ReNcell CX (cell line): Measurements from ENCODE around the gene LRRC32.

- PRO-cap, result no peak
Measured at GRCh38 chr11:76083779-76084212, 122.5 kb downstream of the WNT11 start.

DNA sequence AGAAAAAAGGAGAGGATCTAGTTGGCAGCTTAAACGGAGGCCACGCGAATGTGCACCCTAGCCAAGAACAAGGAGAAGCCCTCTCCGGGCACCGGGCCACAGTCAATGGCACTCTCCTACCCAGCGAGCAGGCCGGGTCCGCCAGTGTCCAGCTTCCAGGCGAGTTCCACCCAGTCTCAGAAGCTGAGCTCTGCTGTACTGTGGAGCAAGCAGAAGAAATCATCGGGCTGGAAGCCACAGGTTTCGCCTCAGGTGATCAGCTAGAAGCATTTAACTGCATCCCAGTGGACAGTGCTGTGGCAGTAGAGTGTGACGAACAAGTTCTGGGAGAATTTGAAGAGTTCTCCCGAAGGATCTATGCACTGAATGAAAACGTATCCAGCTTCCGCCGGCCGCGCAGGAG is 65.3 kb downstream of the WNT11 start:
- PRO-cap, result no peak

GRCh38 chr11:76186766-76187386 is 19.4 kb downstream of the WNT11 start:
- PRO-cap, result no peak

DNA sequence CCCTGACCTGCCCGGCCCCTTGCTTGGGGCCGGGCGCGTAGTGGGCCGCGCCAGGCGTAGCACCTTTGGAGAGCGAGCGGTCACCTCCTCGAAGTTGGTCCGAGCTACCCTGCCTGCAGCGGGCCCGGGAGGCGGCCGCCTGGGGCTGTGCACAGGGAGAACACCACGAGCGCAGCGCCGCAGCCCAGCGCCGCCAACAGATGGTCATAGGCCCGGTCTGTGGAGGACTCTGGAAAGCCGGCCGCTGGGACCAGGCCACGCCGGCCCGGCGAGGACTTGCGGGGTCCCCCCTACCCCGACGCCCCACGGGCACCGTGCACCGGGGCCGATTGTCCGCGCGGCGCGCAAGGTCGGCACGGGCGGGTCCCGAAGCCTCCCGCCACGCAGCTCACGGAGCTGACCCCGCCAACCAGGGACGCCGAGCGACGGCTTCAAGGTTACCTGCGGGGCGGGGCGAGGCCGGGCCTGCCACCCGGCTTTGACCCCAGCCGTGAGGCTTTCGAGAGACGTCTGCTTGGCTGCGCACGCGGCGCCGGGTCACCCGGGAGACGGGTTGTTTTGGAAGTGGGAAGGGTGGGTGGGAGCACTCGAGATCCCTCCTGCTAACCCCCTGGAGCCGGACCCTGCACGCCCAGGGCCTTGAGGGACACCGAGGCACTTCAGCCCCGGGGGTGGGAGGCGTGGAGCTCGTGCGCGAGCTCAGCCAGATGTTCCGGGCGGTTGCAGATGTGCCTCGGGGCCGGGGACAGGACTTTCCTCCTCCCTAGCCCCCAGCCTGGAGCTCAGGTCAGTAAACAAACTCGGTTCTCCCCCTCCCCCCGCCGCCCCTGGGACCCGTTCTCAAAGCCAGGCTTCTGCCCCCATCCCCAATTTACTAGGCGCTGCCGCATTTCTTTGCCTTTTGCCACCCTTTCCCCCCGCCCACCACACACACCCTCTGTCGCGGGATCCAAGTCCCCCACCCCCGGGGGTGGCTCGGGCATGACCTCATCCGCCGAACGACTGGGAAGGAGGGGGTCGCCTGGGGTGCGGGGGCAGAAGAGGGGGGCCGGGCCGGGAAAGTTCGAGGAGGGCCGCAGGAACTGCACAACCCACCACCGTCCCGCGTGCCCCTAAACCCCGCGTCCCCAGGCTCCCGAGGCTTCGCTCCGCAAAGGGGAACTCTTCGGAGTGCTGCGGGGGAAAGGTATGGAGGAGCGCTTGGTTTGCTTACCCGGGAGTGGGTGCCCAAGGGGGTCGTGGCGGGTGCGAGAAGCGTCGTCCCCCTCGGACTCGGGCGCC is 3.3 kb upstream of the WNT11 start:
- PRO-cap, result no peak

- PRO-cap, result no peak
Measured at GRCh38 chr11:76225059-76225853, 19.0 kb upstream of the WNT11 start.

DNA sequence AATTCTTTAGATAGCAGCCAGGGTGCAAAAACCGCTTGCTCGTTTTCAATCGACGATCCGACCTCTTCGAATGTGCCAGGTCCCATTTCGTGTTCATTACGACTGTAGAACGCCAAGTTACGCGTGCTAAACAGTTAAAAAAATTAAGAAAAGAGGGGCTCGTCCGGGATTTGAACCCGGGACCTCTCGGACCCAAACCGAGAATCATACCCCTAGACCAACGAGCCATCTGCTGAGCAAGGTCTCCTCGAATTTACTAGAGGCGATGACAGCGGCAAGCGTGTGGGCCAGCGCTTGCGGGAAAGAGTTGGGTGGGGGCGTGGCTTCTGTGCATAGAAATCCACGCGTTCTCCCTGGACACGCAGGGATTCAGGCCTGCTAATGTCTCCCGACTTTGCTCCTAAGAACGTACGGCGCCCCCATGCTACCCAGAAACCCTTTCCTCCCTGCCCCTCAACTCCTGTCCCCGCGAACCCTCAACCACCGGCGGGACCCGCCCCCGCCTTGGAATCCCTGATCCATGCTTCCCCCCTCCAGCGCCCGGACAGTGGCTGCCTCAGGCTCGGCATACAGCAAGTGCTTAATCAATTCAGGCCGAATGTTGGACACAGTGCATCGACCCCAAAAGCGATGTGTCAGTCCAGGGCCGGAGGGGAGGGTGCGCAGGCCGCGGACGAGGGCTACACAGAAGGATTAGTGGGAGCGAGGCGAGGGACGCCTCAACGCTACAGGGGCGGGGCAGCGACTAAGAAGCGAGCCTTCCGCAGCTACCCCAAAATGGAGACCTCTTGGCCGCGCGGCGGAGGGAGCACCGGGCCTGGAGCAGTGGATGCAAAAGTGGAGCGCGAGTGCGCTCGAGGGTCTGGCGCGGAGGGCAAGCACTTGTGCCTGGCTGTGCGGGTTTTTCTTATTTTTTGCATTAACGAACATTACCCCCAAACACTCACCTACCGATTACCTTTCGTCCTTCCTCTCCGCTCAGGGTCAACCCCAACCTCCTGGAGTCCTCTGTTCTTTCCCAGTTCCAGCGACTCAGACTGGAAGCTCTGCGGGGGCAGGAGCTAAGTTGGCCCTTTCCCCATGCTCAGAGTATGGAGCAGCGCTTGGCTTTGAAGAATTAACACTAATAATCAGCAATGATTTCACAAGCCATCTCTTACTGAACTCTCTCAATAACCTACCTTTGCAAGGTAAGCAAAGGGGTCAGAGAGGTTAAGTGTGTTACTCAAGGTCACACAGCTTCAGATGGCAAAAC is 29.8 kb upstream of the WNT11 start:
- PRO-cap, result unidirectional peak, minus-strand start at position 225 of the sequence; bidirectional peak, plus-strand start at position 551 of the sequence, minus-strand start at position 549 of the sequence

GRCh38 chr11:76269034-76269841 is 62.9 kb upstream of the WNT11 start:
- PRO-cap, result no peak

DNA sequence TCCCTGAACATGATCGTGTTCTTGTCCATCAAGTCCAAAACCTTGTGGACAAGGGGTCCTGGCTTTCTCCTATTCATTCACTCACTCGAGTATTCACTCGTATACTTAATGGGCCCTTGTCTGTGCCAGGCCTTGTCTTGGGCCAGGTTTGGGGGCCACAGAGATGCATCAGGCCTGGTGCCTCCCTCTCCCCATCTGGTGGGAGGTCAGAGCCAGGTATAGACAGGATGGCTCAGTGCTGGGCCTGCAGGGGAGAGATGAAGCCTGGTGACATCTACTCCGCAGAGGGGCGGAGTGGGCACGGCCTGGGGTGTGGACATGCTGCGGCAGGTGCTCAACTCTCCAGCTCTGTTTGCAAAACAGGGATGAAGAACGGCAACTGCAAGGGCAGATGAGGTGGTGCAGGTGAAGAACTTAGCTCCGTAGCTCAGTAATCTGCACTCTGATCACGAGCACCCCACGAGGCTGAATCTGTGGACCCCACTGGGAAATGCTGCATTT is 78.6 kb downstream of the LRRC32 start:
- PRO-cap, result no peak

DNA sequence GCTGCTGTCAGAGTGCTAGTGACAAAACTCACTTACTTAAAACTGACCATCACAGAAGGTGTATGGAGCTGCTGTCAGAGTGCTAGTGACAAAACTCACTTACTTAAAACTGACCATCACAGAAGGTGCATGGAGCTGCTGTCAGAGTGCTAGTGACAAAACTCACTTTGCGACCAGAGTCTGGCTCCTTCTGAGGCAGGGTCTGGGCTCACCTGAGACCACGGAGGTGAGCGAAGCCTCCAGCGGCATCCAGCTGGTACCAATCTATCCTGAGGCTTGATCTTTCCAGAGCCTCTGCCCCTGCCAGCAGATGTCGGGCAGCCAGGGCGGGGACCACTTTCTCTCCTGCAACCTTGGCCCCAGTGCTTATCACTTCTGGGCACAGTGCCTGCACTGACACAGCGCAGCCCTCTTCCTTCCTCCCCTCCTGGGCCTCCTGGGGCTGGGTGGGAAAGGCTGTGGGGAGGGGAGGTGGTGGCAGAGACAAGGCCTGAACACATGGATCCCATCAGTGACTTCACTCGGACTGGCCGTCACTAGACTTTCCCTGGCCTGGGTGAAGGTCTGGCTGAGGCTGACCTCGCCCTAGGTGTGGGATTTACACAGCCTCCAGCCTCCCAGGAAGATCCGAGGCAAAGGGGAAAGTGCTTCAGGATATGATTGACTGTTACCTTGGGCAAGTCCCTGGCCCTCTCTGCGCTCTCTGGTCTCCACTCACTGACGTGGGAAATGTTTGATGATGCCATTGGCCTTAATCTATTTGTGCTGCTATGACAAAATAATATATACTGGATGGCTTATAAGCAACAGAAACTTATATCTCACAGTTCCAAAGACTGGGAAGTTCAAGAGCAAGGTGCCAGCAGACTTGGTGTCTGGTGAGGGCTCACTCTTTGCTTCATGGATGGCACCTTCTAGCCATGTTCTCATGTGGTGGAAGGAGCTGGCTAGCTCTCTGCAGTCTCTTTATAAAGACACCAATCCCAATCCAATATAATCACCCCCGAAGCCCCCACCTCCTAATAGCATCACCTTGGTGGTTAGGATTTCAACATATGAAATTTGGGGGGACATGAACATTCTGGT is 68.0 kb downstream of the LRRC32 start:
- PRO-cap, result no peak

DNA sequence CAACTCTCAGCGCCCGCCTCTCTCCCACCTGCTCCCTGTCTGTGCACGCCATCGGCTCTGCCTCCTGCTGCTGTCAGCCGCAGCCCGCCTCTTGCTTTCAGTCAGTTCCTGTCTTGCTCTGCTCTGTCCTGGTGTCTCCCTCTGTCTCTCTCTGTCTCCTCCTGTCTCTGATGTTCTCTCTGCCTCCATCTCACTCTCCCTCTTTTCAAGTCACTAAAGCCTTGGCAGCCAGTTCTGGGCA is 66.2 kb downstream of the LRRC32 start:
- PRO-cap, result no peak

- PRO-cap, result no peak
Measured at GRCh38 chr11:76629970-76630816, 40.4 kb downstream of the LRRC32 start.

DNA sequence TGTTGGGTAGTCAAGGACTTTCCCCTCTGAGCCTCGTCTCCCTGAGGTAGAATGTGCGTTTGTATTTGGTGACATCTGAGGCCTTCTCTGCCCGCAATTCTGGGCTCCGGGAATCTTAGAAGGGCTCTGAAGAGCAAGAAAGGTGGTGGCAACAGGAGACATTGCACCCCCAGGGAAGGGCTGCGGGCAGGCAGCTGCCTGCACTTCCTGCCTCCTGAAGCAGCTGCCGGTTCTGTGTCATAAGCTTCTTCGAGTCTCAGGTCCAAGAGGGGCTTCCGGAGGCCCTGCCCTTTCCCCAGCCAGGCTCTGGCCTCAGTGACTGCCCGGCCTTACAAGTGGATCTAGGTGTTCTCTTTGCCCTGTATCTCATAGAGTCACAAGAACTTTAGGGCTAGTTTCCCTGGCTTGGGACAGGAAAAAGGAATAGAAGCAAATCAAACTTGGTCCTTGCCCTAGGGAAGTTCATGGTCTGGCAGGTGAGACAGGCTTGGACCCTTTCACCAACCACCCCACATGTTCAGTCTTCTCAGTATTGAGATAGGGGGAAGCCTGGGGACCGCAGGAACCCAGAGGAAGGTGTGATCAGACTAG is 5.7 kb downstream of the LRRC32 start:
- PRO-cap, result no peak

GRCh38 chr11:76670521-76671564 is at the start of gene LRRC32:
LRRC32 (minus strand) TSS chr11:76670747.
- PRO-cap, result unidirectional peak, minus-strand start at chr11:76670741

DNA sequence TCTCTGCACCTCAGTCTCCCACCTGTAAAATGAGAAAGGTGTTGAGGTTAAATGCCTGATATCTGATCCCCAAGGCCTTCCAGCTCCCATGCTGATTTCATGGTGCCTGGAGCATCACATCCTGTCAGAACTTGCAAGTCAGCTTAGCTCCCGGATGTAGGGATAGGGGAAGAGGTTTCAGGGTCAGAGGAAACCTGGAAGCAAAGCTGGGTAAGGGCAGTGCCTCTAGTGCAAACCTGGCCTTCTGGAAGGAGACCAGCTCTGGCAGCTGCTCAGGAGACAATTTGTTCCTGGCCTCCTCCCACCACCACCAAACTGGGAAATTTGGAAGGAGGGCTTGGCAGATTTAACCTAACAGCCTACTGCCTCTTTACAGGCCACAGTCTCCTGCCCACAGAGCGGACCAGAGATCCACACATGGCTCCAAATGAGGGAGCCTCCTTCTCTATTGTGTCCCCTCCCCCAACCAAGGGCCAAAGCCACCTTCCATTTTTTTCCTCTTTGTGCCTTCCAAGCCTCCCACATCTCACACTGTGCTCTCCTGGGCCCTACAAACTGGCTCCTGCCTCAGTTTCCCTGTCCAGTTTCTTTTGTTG is 9.2 kb upstream of the TSKU start:
- PRO-cap, result no peak

DNA sequence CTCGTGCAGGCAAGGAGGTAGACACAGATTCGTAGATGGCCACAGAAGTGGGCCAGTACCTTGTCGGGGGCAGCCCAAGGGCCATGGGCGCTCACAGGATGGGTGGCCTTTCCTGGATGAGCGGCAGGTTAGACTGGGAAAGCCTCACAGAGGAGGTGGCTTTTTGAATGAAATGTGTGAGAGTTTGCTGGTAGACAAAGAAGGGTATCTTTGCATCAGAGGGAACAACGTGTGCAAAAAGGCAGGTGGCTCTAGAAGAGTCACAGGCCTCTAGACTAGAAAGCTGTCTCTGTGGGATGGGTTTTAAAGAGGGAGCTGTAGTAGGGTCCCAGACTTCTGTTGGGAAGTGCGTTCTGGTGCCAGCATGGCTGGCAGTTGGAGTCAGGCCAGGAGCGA is 3.1 kb downstream of the TSKU start:
- PRO-cap, result no peak

DNA sequence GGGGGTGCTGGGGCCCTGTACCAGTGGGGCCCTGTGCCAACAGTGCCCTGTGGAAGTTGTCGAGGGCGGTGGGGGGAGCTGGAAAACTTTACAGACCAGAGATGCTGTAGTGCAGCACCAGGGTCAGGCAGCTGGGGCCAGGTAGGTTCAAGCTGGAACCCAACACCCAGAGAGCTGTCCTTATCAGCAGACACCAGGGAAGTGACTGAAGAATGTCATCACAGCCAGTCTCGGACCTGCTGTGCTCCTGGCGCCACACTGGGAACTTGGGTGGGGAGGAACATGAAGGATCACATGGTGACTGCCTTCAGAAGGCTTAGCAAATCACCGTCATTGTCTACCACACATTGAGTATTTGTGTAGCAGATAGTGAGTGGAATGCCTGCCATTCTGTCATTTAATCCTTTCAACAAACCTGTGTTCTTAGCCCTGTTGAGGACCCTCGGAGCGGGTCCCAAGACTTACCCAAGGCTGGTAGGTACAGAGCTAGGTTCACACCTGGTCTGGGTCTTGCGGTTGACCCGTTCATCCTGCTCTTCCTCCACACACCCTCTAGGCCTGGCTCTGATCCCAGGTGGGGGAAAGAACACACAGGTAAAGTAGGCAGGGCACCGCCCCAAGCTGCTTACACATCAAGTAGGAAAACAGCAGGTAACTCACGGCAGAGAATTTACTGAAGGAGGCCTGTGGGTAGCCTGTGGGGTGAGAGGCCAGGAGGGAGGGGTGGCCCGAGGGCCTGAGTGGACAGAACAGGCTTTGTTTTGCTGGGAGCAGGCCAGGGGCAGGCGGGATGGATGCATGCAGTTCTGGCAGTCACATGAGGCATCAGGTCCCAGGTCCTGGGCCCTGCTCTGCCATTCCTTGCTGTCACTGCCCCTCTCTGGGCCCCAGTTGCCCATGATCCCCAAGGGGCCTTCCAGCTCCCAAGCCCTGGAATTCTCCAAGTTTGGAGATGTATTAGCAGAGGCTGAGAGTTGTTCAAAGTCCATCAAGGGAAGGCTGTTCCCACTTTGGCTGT is 5.4 kb downstream of the TSKU start:
- PRO-cap, result no peak

- PRO-cap, result no peak
Measured at GRCh38 chr11:76801767-76802350, 18.7 kb downstream of the TSKU start.

- PRO-cap, result bidirectional peak, plus-strand start at chr11:76807712, minus-strand start at chr11:76807427
Measured at GRCh38 chr11:76806878-76807954, 24.1 kb downstream of the TSKU start.

DNA sequence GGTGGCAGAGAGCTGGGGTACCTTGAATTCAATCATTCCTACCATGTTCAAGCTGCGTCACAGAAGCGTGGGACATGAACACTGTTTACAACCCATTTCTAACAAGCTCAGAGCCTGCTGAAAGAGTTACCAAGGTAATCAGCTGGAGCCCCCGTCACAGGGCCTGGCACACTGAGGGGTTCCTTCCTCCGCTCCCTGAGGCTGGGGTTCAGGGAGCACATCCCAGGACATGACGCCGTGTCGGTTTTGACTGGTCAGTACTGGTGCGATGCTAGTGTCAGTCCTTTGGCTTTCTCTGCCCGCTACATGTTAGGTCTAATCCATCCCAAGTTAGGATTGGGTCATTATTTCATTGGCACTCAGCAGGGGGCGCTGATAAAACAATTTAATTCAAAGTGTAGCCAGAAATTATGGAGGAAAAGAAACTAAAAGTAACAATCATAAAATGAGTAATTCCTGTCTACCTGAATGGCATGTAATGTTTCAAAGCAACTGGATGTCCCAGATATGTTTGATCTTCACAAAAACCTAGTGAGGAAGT is 27.0 kb downstream of the TSKU start:
- PRO-cap, result no peak

- PRO-cap, result no peak
Measured at GRCh38 chr11:77088414-77089144, 14.1 kb upstream of the OMP start.